Measurements from ENCODE around the gene ATP6V0B.

GRCh38 chr1:43448095-43448783 lies 5.5 kb downstream of the HYI start:
- RRBS, result 73% methylated on average over 3 of the region's 21 CpGs

DNA sequence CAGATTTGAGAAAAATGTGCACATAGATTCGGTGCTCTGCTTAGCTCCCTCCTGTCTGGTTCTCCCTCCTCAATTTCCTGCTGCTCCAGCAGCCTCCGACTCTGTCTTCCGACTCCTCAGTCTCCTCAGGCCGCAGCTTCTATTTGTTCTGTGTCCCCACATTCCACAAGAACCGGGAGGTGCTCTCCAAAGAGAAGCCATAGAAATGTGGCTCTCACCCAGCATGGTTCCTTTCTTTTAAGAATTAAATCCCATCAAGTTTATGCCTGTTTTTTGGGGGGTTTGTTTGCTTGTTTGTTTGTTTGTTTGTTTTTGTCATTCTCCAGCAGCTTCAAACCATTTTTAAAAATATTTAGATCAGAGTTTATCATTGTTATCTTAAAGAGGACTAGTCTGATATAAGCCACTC lies 36.5 kb upstream of the PTPRF start:
- RRBS, result no CpG with 5 or more reads among the region's 5 CpGs

DNA sequence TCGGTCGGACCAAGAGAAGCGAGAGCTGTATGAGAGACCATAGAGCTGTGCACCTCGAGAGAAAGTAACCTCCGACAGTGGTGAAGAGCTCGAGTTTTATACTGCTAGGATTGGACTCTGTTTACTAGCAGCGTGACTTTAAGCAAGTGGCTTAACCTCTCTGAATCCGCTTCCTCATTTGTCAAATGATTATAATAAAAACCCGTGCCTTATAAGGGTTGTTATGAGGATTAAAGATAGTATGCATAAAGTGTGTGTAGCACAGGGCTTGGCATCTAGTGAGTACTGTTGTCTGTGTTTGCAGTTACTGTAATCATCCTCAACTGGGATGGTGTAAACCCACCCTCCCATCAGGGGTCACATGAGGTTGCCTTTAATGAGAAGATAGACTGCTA lies 4.0 kb downstream of the PTPRF start:
- RRBS, result no CpG with 5 or more reads among the region's 9 CpGs

- RRBS, result no CpG with 5 or more reads among the region's 14 CpGs
Measured at GRCh38 chr1:43547423-43548160, 16.9 kb downstream of the PTPRF start.

DNA sequence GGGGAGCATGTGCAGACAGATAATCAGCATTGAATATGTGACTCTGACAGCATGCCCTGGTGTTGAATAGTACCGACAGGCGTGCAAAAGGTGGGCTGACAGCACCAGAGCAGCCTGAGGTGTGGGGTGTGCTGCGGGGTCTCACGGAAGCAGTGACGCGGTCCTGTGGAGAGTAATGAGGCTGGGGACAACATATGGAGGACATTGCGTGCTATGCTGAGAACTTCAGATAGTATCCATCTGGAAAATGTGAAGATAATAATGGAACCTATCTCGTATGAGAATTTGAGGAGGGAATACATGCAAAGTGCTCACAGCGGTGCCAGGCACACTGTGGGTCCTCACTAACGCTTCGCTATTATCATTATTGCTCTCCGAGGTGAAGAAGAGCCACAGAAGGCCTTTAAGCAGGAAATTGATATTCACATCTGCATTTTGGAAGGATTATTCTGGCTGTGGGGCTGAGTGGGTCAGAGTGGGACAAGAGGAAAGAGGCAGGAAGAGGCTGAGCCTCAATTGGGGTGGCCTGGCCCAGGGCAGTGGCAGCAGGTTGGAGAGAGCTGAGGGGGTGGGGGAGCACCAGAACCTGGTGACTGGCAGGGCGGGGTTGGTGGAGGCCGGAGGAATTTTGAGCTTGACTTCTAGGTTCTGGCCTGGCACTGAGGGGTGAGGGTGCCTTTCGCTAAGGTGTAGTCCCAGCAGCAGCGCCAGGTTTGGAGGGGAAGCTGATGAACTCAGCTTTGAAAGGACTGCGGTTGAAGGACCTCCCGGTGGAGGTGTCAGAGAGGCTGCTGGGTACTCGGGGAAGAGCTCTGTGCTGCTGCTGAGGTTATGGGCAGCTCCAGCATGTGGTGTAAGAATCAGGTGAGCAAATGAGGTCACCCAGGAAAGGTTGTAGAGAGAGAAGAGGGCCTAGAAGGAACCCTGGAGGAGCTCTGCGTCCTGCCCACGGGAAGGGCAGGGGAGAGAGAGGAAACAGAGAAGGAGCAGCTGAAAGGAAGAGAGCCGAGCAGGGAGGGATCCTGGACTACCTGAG lies 33.7 kb upstream of the KDM4A start:
- RRBS, result no CpG with 5 or more reads among the region's 22 CpGs

- RRBS, result no CpG with 5 or more reads among the region's 20 CpGs
Measured at GRCh38 chr1:43834027-43835088, 99.2 kb upstream of the ARTN start.

- RRBS, result under 1% methylated on average over 17 of the region's 79 CpGs
Measured at GRCh38 chr1:43974125-43975089, at the start of gene ATP6V0B. Gene ATP6V0B, plus strand, starts transcription at chr1:43974960.

GRCh38 chr1:44029516-44030373 lies 1.5 kb downstream of the SLC6A9 start:
- RRBS, result 1% methylated on average over 16 of the region's 64 CpGs

- RRBS, result no CpG with 5 or more reads among the region's 3 CpGs
Measured at GRCh38 chr1:44068369-44069033, 37.2 kb upstream of the SLC6A9 start.

DNA sequence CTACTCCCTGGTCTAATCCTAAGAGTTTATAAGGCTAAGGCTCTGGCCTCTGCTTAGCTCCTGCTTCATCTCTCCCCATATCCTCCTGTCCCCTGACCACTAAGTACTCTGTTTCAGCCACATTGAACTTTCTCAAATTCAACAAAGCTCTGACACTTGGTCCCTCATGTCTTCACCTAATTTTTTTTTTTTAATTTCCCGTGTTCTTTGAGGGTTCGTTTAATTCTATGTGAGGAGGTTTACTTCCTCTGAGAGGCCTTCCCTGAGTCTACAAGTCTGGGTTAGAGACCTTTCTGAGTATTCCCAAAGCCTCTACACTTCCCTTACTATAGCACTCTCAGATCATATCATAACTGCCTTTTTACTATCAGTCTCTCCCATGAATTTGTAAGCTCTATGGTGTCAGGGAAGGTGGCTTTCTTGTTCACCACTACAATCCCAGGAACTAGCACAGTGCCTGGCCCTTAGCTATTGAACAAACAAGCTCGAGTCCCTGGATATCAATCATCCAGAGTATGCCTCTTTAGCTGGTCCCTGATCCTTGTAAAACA lies 3.3 kb downstream of the ERI3 start:
- RRBS, result no CpG with 5 or more reads among the region's 3 CpGs

DNA sequence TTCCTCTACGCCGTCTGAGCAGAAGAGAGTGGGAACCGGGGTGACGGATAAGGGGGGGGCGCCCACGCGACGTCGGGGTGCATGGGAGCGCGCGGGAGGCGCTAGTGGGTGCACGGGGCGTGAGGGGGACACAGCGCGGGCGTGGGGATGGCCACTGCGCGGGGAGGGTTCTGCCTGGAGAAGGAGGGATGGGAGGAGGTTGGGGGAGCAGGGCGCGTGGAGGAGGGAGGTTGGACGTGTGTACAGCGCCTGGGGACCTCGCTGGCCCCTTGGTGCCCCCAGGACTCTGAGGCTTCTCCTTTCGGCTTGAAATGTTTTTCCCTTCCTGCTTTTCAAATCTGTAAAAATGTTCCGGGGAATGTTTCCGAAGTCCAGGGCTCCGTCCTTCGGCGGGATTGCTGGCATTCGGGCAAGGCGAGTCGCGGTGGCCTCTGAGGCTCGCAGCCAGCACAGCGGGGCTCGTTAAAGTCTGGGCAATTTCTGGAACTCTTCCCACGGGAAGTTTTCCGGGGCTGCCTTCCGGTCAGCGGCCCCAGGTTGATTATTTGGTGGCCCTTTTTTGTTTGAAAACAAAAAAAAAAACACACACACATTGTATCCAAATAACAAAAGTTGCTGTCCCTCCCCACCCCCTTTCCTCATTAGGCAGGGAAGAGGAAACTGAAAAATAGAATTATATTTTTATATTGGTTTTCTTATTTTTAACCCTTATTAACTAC lies 13.2 kb downstream of the RNF220 start:
- RRBS, result no CpG with 5 or more reads among the region's 42 CpGs

GRCh38 chr1:44635275-44635697 lies 39.0 kb downstream of the TMEM53 start:
- RRBS, result no CpG with 5 or more reads among the region's 7 CpGs

- RRBS, result no CpG with 5 or more reads among the region's 15 CpGs
Measured at GRCh38 chr1:44640040-44640622, 34.1 kb downstream of the TMEM53 start.

DNA sequence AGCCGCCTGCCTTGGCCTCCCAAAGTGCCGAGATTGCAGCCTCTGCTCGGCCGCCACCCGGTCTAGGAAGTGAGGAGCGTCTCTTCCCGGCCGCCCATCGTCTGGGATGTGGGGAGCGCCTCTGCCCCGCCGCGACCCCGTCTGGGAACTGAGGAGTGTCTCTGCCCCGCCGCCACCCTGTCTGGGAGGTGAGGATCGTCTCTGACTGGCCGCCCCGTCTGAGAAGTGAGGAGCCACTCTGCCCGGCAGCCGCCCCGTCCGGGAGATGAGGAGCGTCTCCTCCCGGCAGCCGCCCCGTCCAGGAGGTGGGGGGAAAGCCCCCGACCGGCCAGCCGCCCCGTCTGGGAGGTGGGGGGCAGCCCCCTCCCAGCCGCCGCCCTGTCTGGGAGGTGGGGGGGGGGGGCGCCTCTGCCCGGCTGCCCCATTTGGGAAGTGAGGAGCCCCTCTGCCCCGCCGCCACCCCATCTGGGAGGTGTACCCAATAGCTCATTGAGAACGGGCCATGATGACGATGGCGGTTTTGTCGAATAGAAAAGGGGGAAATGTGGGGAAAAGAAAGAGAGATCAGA lies 1.1 kb upstream of the KIF2C start:
- RRBS, result 80% methylated on average over 3 of the region's 41 CpGs

- RRBS, result 91% methylated on average over 1 of the region's 54 CpGs
Measured at GRCh38 chr1:44805590-44806328, 1.4 kb downstream of the DYNLT4 start.

- RRBS, result no CpG with 5 or more reads among the region's 5 CpGs
Measured at GRCh38 chr1:44806727-44807150, 412 bp downstream of the DYNLT4 start.

- RRBS, result no CpG with 5 or more reads among the region's 16 CpGs
Measured at GRCh38 chr1:44810102-44811118, 2.1 kb downstream of the BTBD19 start.

GRCh38 chr1:45297494-45298002 lies 29.1 kb upstream of the HPDL start:
- RRBS, result no CpG with 5 or more reads among the region's 8 CpGs

DNA sequence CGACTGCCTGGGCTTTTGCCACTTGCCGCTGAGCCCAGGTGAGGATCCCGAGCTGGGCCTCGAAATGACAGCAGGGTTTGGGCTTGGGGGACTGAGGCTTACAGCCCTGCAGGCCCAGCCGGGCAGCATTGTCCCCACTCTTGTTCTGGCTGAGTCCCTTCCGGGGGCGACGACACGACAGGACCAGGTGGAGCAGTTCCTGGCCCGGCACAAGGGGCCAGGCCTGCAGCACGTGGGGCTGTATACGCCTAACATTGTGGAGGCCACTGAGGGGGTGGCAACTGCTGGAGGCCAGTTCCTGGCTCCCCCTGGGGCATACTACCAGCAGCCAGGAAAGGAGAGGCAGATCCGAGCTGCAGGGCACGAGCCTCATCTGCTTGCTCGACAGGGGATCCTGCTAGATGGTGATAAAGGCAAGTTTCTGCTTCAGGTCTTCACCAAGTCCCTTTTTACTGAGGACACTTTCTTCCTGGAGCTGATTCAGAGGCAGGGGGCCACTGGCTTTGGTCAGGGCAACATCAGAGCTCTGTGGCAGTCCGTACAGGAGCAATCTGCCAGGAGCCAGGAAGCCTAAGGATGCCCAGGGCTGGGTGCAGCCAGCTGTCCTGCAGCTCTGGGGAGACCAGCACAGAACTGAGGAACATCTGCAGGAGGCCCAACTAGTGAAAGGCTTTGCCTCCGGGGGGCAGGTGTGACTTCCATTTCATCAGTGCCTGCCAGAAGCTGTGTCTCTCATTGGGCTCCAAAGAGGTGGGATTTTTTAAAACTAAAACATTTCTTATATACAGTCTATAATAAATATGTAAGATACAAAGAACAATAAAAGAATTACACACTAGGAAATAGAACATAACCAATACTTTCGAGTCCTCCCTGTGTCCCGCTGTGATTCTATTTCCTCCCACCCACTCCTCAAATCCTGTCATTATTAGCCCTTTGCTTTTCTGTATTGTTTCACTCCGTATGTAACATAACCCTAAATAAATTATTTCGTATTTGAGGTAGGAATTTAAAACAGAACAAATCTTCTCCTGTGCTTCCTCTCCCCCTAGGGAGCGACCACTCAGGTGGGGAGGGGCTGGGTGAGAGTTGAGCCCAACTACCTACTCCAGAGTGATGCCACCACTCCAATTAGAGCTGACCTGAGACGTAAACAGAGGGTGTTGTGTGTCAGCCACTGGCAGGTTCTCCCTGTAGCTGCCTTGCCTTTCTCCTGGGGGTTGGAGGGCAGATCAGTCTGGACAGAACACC lies 1.4 kb downstream of the HPDL start:
- RRBS, result 94% methylated on average over 5 of the region's 23 CpGs

DNA sequence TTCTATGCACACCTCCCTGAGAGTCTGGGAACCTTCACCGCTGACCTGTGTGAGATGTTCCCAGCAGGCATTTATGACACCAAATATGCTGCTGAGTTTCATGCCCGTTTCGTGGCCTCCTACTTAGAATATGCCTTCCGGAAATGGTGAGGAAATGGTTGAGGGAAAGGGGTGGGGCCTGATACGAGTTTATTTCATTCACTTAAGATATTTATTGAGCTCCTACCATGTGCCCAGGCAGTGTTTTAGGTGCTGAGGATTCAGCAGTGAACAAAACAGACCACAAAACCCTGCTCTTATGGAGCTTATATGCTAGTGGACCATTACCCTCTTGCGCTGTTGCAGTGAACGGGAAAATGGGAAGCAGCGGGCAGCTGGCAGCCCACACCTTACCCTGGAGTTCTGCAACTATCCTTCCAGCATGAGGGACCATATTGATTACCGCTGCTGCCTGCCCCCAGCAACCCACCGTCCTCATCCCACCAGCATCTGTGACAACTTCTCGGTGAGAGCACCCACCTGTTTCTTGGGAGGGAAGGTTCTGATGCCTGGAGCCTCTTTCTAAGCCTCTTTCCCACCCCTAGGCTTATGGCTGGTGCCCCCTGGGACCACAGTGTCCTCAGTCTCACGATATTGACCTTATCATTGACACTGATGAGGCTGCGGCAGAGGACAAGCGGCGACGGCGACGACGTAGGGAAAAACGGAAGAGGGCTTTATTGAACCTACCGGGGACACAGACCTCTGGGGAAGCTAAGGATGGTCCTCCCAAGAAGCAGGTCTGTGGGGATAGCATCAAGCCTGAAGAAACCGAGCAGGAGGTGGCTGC lies 2.7 kb downstream of the TOE1 start:
- RRBS, result no CpG with 5 or more reads among the region's 22 CpGs

Data from BE2C (cell line).